Vagina (tissue), 1 donor: ENCODE measurements around the genes TCP11 and RPL10A.

- PRO-cap = no peak
- RAMPAGE, long total RNA = no peak
Measured at GRCh38 chr6:35140873-35141661, at the start of gene TCP11. Gene TCP11 (minus strand): TSS chr6:35141339.

DNA sequence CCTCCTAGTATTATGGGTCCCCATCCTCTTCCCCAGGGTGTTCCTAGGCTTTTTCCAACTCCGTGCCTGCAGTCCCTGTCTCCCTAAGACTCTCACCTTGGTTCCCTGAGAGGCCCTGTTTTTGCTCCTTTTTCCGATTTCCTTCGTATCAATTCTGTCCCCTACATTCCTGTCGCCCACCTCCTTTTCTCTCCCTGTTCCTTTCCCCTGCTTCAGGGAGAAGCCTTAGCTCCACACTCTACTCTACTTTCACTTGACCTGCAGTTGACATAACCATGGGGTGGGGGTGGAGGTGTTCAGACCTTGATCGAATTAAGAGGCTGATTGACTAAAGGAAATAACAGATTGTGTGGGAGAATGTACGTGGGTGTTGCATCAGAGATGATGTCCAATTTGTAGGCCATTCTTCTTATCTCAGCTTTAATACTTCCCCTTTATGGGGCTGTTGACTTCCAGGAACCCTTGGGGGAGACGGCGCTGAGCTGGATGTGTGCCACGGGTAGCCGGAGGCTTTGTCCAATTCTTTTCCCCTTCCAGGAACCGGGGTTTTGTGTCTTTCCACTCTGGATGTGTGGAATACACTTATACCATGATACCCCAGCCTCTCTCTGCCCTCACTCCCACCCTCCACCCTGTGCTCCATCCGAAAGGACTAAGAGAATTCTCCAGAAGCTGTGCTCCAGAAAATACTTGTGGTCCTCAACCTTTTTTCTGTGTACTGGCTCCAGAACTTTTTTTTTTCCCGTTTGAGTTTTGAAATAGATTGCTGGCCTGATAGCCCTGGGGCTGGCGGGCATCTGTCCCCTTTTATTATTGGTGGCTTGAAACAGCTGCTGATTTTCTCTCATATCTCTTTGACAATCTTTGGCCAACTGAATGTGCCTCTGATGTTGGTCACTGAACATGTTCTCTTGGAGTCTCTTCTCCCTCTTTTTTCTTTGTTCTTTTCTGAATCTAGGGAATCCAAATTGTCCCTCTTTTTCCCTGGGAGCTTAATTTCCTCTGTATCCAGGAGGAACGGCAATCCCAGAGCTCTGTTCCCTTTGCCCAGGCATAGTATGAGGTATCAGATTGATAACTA, 1.2 kb downstream of the PPARD start:
- PRO-cap = no peak
- RAMPAGE, long total RNA = no peak

- PRO-cap = no peak
- RAMPAGE, long total RNA = start-site peak on the plus strand at chr6:35363489-35363546, 11 reads
Measured at GRCh38 chr6:35362667-35364003, 20.8 kb downstream of the PPARD start.

GRCh38 chr6:35394076-35394408, 51.7 kb downstream of the PPARD start:
- PRO-cap = no peak
- RAMPAGE, long total RNA = no peak

DNA sequence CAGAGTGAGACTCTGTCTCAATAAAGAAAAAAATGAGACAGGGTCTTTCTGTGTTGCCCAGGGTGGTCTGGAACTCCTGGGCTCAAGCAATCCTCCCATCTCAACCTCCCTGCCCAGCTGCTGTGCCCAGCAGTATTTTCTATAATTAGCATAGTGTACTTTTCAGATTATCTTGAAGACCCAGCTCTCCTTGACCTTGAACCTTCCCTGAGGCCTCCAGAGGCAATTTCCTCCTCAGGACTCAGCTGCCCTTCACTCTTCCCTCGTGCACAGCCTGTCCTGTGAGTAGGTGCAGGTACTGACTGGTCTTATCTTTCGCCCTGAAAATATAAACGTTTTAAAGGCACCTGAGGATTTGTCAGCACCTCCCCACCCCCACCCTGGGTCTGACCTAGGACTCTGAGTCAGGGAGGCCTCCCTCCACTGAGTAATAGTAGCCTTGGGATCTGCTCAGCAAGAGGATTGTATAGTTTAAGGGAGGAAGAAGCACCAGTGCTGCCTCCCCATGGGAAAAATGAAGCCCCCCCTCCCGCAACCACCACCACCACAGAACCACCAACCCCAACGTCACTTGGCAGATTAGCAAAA, 54.5 kb downstream of the PPARD start:
- PRO-cap = no peak
- RAMPAGE, long total RNA = no peak

DNA sequence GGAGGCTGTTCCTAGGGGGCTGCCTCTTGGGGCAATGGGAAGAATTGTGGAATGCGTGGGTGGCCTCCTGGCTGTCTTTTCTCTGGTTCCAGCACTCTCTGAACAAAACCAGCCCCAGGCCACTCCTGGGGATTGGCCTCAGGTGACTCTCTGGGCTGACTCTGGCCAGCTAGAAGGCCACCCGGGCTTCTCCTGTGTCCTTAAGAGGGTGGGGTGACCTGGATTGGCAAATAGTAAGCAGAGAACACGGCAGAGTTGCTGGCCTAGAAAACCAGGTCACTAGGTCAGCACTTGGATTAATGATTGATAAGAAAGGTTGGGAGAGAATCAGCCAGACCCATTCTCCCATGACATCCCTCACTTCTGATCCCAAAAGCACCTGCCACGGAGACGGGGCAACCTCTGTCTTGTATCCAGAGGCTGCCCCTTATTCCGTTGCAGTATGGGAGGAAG, 49.6 kb upstream of the FANCE start:
- PRO-cap = no peak
- RAMPAGE, long total RNA = no peak

DNA sequence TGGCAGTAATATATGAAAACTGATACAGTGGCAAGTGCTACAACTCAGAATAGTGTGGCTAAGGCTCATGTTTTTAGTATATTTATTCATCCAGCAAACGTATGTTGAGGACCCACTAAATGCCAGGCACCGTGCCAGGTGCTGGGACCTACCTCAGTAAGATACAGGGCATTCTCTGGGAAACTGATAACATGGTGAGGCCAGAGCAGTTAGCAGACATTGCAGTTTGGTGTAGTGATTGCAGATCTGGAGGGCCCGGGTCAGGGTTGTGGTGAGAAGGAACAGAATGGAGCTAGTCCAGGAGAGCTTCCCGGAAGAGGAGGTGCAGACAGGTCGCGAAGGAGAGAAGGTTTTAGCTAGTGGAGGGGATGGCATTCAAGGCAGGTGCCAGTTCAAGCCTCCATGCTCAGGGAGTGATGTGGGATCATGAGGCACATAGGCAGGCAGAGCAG, 48.6 kb upstream of the FANCE start:
- PRO-cap = no peak
- RAMPAGE, long total RNA = start-site peak on the plus strand centred at position 203 of the sequence, 154 bp wide, 6 reads

GRCh38 chr6:35425663-35426452, 26.3 kb upstream of the FANCE start:
- PRO-cap = no peak
- RAMPAGE, long total RNA = no peak

- PRO-cap = bidirectional peak, plus-strand start at chr6:35468417, minus-strand start at chr6:35468227
- RAMPAGE, long total RNA = start-site peak on the plus strand at chr6:35468401-35468418, 16,104 reads
Measured at GRCh38 chr6:35467496-35468527, at the start of gene RPL10A. Gene RPL10A (plus strand): TSS chr6:35468401.

GRCh38 chr6:35470247-35470410, 1.9 kb downstream of the RPL10A start:
- PRO-cap = no peak
- RAMPAGE, long total RNA = no peak

- PRO-cap = no peak
- RAMPAGE, long total RNA = no peak
Measured at GRCh38 chr6:35512158-35512494, 570 bp downstream of the TULP1 start.

GRCh38 chr6:35654445-35655151, 34.1 kb downstream of the FKBP5 start:
- PRO-cap = no peak
- RAMPAGE, long total RNA = no peak

- PRO-cap = no peak
- RAMPAGE, long total RNA = no peak
Measured at GRCh38 chr6:35663512-35664330, 25.0 kb downstream of the FKBP5 start.

- PRO-cap = bidirectional peak, plus-strand start at chr6:35689150, minus-strand start at chr6:35688915
- RAMPAGE, long total RNA = no peak
Measured at GRCh38 chr6:35689027-35689534, 366 bp upstream of the FKBP5 start.

GRCh38 chr6:35718384-35718878, 18.4 kb upstream of the ARMC12 start:
- PRO-cap = no peak
- RAMPAGE, long total RNA = no peak

GRCh38 chr6:35973634-35974156, 50.7 kb downstream of the SLC26A8 start:
- PRO-cap = no peak
- RAMPAGE, long total RNA = no peak

DNA sequence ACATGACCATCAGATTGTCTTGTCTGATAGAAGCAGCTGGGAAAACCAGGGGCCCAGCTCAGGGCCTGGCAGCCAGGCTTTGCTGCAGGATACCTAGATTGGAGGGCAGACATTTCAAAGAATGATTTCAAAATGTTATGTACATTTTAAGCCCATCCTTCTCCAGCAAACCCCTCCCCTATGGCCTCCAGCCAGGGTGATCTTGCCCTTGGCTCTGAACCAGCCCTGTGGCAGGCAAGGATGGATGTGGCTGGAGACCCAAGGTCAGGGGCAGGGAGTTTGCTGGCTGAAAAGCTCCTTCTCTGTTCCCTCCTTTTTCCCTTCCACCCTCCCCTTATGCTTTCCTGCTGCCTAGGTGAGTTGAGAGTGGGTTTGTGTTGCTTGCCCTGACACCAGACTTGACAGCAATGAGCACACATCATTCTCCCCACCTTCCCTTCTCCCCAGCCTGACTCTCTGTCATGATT, 1.7 kb downstream of the MAPK13 start:
- PRO-cap = no peak
- RAMPAGE, long total RNA = no peak

GRCh38 chr6:36247575-36248200, 22.2 kb upstream of the PNPLA1 start:
- PRO-cap = no peak
- RAMPAGE, long total RNA = no peak

DNA sequence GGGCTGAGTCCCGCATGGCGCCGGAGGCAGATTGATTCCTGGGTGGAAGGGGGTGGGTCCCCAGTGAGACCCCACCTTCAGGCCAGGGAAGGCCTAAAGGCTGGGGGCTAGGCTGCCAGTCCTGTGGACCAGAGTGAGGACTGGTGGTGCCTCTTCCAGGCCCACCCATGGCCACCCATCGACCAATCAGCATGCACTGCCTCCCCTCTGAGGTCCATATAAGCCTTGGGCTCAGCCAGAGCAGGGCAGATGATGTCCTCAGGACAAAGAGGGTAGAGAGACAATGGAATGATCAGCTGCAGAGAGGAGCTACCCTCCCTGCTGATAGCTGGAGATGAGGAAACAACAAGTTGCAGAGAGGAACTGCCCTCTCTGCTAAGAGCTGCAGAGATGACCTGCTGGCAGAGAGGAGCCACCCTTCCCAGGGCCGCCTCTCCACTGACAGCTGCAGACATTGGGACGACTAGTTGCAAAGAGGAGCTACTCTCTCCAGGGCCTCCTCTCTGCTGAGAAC, 9.1 kb upstream of the ETV7 start:
- PRO-cap = no peak
- RAMPAGE, long total RNA = no peak

GRCh38 chr6:36486738-36487554, 44.1 kb downstream of the KCTD20 start:
- PRO-cap = no peak
- RAMPAGE, long total RNA = no peak